Thoracic aorta endothelial cell (primary cell): ENCODE measurements around the genes GSTK1, TMEM139 and OR2A2.

DNA sequence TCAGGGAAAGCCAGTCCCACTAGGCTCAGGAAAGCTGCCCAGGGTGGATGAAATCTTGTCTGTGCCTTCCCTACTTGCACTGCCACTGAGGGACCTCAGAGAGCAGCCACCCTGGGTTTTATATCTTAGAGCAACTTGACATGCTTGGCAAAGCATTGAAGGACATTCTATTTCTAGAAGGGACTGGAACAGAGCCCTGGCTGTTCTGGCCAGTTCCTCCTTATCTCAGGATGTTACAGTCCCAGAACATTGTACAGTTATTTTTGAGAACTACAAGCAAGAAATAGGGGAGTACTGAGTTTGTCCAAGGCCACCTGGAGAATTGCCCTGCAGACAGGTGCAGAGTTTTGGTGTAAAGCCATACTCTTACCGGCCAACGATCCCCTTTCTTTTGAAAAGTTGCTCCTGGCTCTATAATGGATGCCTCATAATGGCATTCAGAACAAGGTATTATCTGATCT is 7.3 kb upstream of the PRSS1 start:
- CAGE, long polyA plus RNA = no peak

DNA sequence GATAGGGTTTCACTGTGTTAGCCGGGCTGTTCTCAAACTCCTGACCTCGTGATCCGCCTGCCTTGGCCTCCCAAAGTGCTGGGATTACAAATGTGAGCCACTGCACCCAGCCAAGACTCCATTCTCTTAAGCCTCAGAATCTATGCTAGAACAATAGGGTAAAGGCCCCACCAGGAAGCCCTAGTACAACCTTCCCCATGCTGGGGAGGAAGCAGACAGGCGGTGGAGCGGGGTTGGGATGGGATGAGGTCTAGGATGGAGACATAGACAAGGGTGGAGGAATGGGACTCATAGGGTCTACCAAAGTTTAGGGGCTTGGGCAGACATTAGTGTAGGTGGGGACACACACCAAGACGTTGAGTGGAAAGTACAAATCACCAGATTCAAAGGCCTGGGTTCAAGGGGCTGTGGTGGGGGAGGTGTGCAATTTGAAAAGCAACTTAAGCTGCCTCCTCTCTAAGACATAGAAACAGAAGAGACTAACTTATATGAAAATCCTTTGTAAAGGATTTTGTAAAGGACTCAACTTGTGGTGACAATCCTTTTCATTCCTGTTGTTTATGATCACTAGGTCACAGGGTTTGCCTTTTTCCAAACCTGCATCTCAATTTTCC is 19.3 kb downstream of the PRSS2 start:
- CAGE, long polyA plus RNA = no peak

DNA sequence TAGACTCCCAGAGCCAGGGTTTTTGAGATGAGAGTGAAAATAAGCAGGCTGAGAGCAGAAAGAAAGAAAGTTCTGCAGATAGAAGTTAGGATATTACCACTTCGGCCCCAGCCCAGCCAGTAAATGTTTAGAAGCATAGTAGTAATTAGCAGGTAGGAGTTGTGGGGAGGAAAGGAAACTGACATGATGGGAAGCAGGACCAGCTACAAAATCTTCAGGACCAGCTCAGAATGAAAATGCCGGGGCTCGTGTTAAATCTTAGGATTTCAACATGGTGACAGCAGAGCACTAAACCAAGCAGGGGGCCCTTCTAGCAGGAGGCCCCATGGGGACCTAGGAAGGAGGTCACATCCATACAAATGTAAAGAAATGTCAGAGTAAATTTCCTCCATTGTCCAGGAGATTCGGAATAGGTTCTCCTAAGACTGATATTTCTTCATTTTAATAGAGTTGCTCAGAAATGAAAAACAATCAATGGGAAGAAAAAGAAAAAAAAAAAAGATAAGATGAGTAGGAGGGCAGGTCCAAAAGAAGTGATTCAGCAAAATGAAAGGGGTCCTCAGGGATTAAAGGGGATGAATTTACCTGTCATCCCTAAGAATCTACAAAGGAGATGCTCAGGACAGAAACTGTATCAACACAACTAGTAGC is 28.8 kb downstream of the PRSS2 start:
- CAGE, long polyA plus RNA = no peak

DNA sequence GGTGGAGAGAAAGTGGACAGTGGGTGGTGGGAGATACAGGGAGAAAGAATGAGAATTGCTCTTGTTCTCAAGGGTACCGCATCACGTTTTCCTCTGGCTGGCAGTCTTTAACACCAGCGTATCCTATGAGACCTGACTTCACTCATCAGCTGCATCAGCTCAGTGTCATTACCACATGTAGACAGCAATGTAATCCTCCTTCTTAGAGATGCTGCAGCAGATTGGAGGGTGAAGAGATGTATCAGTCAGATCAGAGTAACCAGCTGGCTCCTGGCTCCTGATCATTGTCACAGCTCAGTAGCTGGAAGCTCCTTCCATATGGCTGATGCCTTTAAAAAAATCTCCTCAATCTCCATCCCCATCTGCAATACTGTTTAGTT is 39.8 kb upstream of the EPHB6 start:
- CAGE, long polyA plus RNA = no peak

DNA sequence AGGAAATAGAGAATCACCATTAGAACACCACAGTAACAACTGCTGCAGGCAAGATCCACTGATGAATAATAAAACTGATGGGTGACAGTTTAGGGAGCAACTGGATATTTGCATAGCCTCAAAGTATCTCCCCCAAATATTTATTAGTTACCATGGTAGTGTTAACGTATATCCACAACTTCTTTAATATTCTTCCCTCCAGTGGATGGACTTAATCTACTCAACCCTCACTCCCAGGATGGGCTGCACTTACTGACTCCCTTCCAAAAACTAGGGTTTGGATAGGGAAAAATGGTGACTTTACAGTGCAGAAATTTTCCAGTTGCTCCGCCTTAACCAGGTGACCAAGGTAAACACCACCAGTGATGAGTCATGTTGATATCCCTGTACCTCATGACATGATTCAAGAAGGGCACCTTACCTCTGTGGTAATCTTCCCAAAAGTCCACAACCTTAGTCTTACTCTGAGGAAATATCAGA is 3.6 kb upstream of the GSTK1 start:
- CAGE, long polyA plus RNA = no peak

GRCh38 chr7:143263253-143264248 is at the start of gene GSTK1:
TSS of gene GSTK1 (plus strand) at chr7:143263441.
- CAGE, long polyA plus RNA = no peak

- CAGE, long polyA plus RNA = no peak
These were observed at the start of gene TMEM139 for GRCh38 chr7:143284428-143285295. TSS of gene TMEM139 (plus strand) at chr7:143284958.

- CAGE, long polyA plus RNA = no peak
These were observed 1.3 kb downstream of the CASP2 start for GRCh38 chr7:143289549-143289840.

DNA sequence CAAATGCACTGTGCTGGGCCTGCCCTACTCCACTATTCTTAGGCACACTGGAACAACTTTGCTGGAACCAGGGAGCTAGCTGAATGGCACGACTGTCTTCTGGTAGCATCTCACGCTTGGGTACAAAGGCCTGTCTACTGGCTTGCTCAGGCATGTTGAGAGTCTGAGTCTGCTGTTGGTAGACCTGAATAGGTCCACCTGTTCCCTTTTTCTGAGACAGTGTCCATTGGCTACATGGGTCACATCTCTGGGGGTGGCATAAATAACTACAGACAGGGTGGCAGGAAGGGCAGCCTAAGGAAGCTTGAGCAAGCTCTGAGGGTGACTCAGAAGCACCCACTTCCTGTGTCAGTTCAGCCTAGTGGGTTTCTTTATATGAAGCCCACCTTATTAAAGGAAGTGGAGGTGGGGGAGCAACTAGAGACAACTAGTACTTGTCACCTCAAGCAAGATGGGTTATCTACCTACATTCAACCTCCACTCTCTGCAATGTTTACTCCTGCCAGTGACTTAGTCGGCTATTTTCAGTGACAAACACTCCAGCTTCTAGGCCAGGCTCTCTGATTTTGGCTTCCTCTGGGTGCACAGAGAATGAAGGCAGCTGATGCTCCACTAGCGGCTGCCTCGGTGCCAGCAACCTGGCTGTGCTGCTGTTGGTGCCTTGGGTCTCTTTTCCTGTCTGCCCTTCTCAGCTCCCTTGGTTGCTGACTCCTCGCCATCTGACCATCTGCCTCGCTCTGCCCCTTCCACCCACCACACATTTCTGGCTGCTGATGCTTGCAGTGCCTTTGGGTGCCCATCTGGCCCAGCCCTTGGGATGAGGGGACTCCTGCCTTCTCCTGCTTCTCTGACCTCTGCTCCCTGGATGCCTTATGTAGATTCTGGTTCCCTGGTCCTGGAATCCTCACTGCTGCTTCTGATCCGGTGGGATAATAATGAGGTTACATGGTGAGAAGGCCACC is 5.6 kb upstream of the ZYX start:
- CAGE, long polyA plus RNA = no peak

GRCh38 chr7:143381410-143381802 is 261 bp downstream of the ZYX start:
- CAGE, long polyA plus RNA = no peak

DNA sequence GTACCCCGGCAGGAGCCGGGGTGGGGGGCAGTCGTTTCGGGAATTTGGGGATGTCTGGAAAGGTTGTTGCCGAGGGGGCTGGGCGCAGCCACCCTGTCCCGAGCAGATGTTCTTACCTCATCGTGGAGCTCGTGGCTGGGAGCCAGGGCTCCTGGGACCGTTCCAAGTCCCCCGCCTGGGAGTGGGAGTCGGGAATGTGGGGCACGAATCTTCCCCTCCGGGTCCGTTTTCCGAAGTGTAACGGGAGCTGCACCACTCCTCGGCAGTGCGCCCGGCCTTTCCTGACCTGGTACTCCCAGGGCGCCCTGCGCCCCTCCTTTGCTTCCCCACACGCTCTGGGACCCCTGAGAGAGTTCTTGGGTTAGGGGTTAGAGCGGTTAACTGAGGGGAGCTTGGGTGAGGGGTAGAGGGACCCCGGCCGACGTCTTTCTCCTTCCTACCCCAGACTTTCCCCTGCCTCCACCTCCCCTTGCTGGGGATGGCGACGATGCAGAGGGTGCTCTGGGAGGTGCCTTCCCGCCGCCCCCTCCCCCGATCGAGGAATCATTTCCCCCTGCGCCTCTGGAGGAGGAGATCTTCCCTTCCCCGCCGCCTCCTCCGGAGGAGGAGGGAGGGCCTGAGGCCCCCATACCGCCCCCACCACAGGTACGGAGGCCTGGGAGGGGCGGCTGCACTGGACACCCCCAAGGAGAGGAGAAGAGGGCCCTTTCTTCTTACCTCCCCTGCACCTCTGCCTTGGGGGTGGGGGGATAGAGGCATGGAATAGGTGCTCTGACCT is 847 bp downstream of the ZYX start:
- CAGE, long polyA plus RNA = no peak

GRCh38 chr7:143415634-143416344 is 7.1 kb upstream of the EPHA1 start:
- CAGE, long polyA plus RNA = no peak

DNA sequence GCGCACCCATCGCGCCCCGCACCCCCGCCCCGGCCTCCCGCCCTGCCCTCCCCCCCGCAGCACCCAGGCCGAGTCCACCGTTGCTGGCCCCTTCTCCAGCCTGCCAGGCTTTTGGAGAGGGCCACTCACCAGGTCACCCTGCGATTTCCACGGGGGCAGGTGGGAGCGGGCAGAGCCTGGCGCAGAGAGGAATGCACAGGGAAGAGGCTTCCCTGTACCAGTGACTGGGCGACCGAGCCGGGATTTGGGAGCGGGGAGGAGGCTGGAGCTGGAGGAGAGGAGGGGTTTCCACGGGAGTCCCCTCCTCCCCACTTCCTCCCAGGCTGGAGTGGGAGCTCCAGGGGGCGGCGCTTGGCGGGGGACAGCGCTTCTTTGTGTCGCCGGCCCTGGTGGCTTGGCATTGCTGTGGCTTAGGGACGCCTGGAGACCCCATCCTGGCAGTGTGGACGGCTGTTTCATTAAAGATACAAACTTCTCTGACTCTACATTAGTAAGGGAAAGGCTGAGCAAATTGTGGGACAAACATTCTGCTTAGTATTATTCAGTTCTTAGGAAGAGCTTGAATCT is 19.3 kb downstream of the TCAF1 start:
- CAGE, long polyA plus RNA = no peak

DNA sequence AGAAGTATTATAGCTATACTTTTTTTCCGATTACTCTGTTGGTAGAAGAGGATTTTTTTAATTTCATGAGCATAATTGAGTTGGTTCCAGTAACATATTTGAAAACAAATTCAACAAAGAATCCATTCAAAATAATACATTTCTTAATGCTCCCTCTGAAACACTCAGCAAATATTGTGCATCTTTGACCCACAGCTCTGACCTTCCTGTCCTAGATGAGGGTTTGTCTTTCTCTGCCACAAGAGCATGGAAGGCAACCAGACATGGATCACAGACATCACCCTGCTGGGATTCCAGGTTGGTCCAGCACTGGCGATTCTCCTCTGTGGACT is at the start of gene OR2A2:
Gene OR2A2 (plus strand): TSS at position 247 of the 332 bp plus-strand sequence.
- CAGE, long polyA plus RNA = no peak

DNA sequence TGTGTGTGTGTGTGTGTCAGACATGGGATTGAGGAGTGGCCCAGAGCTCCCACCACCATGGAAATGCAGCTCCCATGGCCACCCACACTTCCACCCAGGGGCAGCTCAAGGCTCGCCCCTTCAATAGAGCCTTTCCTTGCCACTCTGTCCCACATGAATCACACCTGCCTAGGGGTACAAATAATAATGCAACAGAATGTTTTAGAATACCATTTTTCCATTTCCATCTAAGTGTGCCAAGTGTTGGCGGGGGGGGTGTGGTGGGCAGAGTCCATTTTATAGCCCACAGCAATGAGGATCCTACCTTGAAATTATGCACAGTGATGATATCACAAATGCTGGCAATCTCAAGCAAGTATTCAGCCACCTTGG is 19.8 kb downstream of the OR2A1 start:
- CAGE, long polyA plus RNA = no peak

GRCh38 chr7:144834795-144835156 is 1.1 kb downstream of the TPK1 start:
- CAGE, long polyA plus RNA = no peak

DNA sequence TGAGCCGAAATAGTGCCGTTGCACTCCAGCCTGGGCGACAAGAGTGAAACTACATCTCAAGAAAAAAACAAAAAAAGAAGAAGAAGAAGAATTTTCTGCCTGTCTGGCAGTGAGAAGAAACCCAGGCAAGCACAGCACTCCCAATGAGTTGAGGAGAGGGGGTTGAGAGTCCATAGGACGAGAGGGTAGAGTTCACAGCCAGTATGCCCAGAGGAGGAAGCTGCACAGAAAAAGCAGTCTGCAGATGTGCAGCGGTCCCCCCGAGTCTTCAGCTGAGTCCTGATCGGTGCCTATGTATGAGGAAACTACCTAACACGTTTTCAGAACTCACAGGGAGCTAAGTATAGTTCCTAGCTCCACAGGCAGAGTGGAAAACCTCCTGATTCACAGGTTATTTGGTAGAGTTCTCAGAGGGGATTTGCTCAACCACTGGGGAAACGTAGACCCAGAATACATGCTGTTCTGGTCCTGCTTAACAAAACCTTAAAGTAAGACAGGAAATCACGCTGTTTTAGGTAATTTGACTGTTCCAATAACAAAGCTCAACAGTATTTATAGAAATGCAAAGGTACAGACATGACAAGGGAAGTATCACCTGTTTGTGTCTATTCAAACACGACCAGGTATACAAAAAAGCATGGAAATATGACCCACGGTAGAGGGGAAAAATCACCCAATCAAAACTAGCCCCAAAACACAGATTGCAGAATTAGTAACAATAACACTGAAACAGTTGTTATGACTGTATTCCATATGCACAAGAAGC is 271.2 kb upstream of the CNTNAP2 start:
- CAGE, long polyA plus RNA = no peak

- CAGE, long polyA plus RNA = no peak
These were observed 132.1 kb downstream of the CNTNAP2 start for GRCh38 chr7:146248707-146249189.

GRCh38 chr7:148260458-148261129 is 330.0 kb upstream of the C7orf33 start:
- CAGE, long polyA plus RNA = no peak

- CAGE, long polyA plus RNA = no peak
These were observed 286.0 kb upstream of the C7orf33 start for GRCh38 chr7:148304503-148304979.